Metastatic Liver Carcinoma in the Lung (tissue), 2 donors: ENCODE measurements around the genes MARCHF7 and DPP4.

DNA sequence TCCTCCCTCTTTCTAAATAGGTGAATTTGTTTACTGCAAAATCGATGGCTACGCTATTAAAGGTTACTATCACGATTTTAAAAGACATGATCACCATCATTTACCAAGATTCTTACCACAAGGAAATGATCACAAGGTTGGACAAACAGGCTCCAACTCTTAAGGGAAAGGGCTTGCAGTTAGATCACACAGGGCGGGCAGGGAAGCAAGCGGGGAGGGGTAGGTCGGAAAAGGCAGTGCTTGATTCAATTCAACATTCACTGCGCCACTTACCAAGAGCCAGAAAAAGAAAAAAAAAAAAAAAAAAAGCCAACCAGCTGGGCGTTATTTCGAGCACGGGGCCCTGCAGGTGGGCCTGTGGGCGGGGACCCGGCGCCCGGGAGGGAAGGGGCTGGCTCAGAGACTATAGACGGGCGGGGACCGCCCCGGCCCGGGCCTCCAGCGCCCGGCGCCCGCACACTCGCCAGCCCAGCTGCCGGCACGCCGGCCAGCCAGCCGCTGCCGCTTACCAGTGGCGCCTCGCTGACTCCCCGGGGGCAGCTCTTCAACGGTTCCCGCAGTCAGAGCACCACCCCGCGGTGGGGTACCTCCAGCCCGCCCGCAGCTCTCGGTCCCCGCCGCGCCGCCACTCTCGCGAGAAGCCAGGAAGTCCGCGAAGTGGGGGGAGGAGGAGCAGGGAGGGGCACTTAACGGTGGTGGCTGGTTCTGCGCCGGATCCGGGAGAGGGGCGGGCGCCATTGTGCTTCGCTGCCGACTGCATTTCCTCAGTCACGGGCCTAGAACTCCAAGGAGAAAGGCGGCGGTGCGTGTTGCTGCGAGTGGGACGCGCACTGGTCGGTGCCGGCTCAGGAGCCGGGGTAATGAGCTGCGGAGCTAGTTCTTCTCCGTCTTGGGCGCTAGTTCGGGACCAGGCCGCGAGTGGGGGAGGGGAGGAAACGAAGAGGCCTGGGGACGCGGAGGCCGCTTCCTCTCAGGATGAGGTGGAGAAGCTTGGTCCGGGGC, at the start of gene MARCHF7:
TSS of gene MARCHF7 (plus strand) at position 702 of the 1,002 bp plus-strand sequence.
- PRO-cap, 2 experiments: peak in 2 of 2 experiments; most common plus-strand start position 702 of the sequence (in 2); most common minus-strand start position 500 of the sequence (in 1)

DNA sequence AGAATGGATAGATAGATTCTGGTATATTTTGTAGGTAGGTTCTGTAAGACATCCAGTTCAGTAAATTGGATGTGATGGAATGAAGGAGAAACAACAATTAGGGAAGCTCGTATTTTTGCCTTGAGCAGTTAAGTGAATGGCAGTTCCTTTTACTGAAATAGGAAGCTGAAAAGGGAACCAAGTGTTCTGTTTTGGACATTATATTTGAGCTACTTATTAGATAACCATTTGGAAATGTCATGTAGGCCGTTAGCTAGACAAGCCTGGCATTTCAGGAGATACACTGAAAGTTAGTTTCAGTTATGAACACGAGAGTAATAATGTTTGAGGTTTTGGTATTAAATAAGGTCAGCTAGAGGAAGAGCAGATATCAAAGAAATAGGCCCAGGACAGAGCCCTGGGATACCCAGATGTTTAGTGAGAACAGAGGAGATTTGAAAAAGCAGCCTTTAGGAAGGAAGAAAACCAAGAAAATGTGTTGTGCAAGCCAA, 41.6 kb downstream of the MARCHF7 start:
- PRO-cap, 2 experiments: no peak in any of the 2 experiments

- PRO-cap, 2 experiments: no peak in any of the 2 experiments
Observed at GRCh38 chr2:160063107-160063417, 647 bp upstream of the PLA2R1 start.

GRCh38 chr2:160221545-160222251, 21.6 kb upstream of the ITGB6 start:
- PRO-cap, 2 experiments: peak in 1 of 2 experiments; most common plus-strand start chr2:160221970 (in 1); most common minus-strand start chr2:160221849 (in 1)

- PRO-cap, 2 experiments: no peak in any of the 2 experiments
Observed at GRCh38 chr2:160223877-160224526, 23.9 kb upstream of the ITGB6 start.

GRCh38 chr2:160227294-160227686, 27.2 kb upstream of the ITGB6 start:
- PRO-cap, 2 experiments: peak in 1 of 2 experiments; most common plus-strand start chr2:160227521 (in 1)

DNA sequence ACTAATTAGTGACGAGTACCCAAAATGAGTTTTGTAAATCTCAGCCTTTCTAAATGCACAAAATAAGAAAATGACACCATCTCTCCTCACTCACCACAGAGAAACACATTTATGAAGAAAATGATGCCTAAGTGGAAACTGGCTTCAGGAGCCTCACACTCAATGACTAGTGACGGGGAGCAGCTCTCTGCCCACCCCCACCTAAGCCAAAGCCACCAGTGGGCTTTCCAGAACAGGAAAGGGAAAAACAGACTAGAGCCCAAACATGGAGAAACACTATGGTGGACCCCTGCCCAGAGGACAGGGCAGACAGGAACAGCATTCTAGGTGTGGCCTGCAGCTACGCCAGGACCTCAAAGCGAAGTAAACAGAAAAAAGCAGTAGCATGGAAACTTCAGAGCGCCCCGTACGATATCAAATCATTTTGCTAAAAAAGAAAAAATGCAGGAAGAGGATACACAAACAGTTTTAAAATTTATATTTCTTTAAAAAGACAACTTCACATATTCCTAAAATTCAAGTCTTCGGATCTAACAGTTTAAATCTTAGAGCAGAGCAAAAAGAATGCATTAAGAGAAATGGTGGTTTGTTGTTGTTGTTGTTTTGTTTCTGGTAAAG, 113.4 kb downstream of the RBMS1 start:
- PRO-cap, 2 experiments: no peak in any of the 2 experiments

DNA sequence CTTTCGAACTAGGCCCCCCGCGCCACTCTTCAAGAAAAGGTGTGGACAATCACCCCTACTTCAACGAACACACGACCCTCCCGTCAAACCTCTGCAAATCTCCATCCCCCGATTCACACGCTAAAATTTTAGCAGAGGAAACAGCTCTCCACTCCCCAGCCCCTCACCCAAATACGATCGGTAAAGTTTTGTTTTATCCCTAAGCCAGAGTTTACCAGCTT, 85.4 kb downstream of the RBMS1 start:
- PRO-cap, 2 experiments: no peak in any of the 2 experiments

- PRO-cap, 2 experiments: no peak in any of the 2 experiments
Observed at GRCh38 chr2:160411029-160411579, 82.5 kb downstream of the RBMS1 start.

- PRO-cap, 2 experiments: no peak in any of the 2 experiments
Observed at GRCh38 chr2:160666064-160667055, 172.8 kb upstream of the RBMS1 start.

DNA sequence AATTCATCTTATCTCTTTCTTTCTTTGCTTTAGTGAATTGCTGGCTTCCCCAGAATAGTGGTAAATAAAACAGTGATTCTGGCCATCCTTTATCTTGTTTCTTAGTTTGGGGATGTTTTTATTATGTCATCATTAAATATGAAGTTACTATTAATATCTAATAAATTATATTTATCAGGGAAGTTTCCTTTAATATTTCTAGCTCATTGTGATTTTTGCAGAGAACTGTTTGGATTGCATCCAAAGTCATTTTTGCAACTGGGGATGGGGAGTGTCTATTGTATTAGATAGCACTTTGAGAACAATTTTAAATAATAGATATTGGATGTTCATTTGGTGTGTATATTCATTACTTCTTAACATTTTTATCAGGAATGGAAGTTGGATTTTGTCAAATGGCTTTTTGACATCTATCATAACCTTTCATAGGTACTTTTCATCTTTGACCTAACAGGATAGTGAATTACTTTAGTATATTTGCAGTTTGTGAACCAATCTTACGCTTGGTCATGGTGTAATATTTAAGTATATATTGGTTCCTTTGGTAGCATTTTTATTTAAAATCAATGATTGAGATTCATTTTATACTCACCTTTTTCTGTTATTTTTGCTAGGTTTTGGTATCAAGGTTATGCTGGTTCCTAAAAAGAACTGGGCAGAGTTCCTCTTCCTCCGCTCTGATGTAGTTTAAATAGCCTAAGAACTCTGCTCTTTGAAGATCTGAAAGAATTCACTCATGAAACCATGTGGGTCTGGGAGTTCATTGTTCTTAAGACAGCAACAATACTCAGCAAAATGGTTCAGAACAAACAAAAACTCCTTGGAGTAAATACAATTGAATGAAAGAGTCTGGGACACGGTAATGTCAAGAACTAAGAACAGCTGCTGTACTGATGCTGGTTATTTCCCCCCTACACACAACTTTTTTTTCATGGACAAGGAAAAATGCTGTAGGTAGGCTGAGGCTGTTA, 2.6 kb downstream of the TANK start:
- PRO-cap, 2 experiments: no peak in any of the 2 experiments

DNA sequence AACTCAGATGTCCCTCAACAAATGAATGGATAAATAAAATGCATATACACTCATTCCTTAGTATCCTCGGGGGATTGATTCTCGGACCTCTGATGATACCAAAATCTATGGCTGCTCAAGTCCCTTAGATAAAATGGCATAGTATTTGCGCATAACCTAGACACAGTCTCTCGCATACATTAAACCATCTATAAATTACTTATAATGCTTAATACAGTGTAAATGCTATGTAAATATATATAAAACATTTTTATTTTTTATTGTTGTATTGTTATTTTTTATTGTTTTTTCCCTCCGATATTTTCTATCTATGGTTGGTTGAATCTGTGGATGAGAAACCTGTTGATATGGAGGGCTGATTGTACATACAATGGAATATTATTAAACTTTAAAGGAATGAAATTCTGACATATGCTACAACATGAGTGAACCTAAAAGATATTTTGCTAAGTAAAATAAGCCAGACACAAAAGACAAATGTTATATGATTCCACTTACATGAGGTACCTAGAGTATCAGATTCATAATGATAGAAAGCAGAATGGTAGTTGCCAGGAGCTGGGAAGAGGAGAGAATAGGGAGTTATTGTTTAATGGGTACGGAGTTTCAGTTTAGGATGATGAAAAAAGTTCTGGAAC, 18.5 kb downstream of the PSMD14 start:
- PRO-cap, 2 experiments: no peak in any of the 2 experiments

DNA sequence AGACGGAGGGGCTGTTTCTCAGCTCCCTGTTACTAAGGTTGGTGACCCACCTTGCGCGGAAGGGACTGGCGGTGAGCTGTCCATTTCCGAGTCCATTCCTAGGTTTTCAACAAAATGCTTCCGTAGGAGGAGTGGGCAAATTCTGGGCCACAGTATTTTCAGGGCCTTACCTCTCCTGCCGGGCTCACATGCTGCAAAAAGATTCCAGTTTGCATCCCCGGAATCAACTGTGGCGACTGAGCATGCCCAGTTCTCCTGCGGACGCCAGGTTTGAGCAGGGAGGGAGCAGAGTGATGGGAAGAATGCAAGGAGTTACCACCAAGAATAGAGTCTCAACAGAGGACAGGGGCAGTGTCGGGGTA, 1.3 kb downstream of the SLC4A10 start:
- PRO-cap, 2 experiments: no peak in any of the 2 experiments

GRCh38 chr2:162073836-162074737, at the start of gene DPP4:
TSS of gene DPP4 (minus strand) at chr2:162074215.
- PRO-cap, 2 experiments: peak in 2 of 2 experiments; most common plus-strand start chr2:162074178 (in 2); most common minus-strand start chr2:162074002 (in 2)

GRCh38 chr2:162244523-162245205, 1.4 kb upstream of the FAP start:
- PRO-cap, 2 experiments: no peak in any of the 2 experiments

- PRO-cap, 2 experiments: no peak in any of the 2 experiments
Observed at GRCh38 chr2:162261071-162261499, 17.8 kb upstream of the FAP start.

- PRO-cap, 2 experiments: no peak in any of the 2 experiments
Observed at GRCh38 chr2:162712181-162712662, 126.3 kb downstream of the KCNH7 start.

- PRO-cap, 2 experiments: no peak in any of the 2 experiments
Observed at GRCh38 chr2:162839316-162839898, 840 bp upstream of the KCNH7 start.

DNA sequence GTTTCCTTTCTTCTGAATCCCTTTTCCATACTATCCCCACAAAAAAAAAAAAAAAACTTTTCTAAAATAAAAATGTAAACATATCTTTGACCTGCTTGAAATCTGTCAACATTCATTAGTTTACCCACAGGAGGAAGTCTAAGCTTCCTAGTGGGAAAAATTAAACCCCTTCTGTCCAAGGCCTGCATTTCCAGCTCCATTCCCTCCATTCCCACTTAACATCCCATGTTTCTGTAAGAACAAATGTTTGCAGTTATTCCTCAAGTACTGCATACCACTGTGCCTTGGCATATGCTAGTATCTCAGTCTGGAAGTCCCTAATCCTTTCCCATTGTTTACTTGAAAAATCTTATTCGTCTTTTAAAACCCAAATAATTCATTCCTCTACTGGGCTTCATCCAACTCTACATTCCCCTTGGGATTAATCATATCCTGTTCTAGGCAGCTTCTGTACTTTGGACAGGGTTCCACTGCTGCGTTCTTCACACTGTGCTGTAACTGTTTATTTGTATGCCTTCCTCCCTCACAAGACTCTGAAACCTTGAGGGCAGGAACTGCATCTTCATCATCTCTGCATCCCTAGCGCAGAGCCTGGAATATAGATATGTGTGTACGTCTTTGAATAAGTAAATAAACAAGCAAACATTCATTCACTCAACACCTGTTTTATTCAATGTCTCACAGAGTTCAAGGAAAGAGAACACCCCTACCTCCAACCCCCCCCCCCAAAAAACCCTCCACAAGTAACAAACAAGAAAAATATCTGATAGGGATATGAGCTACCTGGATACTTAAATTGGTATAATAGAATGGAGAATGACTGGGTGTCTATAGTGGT, 68.3 kb downstream of the FIGN start:
- PRO-cap, 2 experiments: no peak in any of the 2 experiments

DNA sequence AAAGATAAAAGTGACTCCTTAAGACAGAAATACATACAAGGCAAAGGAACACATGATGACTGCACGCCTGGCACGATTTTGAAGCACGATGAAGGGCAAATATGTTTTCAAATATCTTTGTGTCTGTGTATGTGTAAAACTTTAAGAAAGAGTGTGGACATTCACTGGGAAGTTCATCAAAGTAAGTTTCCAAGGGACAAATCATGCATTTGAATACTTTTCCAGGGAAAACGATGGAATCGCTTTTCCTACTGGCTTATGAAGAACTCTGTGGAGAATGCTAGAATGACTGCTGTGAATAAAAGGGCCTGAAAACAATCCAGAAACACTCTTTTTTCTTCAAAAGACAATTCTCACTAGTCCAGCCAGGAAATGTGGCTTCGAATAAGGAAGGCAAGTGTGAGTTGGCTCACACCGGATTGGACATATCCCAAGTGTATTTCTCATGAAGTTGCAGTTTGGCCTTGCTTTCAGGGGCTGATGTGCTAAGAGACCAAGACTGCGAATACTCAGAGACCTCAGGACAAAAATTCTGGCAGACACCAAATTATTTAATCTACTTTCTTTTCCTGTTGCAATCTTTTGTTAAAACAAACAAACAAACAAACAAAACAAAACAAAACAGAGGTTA, 54.1 kb downstream of the FIGN start:
- PRO-cap, 2 experiments: no peak in any of the 2 experiments